NB4 (cell line): ENCODE measurements around a stretch of chr7.

DNA sequence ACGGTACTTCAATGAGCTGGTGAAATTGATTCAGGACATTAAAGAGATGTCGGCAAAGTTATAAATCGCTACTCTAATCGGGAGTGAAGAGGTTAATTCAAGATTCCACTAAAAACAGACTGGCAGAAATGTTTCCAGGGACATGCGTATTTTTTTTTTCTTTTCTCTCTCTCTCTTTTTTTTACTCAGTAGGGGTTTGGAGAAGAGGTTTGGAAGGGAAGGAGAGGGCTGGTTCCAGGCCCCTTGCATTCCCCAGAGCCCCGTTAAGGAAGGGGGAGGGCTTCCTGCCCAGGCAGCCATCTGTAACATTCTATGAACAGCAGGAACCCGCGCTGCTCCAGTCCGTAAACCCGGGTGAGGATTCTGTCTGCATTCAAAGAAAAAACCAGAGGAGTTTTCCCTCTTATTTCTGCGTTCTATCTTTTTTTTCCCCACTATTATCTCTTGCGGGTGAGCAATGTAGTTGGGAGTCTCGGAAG is 152.8 kb upstream of the MEOX2 start:
- RRBS, result no CpG with 5 or more reads among the region's 13 CpGs

- RRBS, result no CpG with 5 or more reads among the region's 3 CpGs
These were observed 292.0 kb downstream of the CRPPA start for GRCh38 chr7:16129217-16129933.

DNA sequence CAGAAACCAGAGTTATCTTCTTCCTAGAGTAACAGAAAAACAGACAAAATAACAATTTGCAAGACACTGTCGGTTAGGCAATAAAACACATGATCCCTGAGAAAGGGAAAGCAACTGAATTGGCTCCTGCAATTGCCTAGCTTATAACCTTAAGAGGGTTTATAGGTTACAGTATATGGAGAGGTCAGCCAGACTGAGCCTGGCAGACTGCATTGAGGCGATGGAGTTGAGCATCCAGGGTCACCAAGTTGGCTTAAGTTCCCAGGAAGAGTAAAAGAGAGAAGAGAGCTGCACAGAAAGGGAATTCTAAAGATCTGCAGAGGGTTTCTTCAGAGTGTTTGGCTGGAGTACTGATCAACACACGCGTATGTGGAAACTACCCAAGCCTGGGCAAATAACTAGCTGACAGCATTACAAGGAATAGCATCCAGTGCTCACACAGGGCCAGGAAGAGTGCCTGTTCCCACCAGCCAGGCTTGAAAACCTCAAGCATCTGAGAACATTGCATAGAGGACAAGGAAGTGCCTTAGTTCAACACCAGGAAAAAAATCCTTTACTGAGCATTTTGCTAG is 11.2 kb downstream of the ANKMY2 start:
- RRBS, result no CpG with 5 or more reads among the region's 4 CpGs

DNA sequence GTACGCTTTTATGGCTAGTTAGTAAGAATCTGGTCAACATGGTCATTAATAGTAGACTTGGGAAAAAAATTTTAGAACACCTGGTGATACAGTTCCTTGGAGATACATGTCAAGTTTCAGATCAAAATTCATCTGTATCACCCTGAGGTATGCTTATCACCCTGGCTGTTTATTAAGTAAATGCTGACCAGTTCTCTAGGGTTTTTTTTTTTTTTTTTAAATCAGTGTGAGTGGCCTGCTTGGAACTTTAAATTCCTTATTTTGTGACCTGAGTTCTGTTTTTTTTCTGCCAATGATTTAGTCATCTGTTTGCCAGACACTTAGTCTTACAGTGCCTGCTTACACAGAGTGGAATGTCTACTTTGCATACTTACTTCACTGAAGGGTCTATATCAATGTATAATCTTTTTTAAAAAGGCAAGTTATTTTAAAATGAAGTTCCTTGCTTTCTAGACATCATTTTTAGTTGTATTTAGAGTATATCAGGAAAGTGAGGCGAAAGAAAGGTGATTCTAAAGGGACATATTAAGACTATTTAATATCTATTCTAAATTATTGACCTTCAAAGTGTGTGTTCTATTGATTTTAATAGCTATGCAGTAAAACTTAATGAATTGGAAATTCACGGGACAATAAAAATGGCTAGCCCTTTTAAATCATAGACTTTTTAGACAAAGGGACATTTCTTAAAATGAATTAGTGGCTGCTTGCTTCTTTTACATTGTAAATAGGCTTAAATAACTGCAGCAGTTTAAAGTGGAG is 2.0 kb downstream of the TSPAN13 start:
- RRBS, result no CpG with 5 or more reads among the region's 3 CpGs

DNA sequence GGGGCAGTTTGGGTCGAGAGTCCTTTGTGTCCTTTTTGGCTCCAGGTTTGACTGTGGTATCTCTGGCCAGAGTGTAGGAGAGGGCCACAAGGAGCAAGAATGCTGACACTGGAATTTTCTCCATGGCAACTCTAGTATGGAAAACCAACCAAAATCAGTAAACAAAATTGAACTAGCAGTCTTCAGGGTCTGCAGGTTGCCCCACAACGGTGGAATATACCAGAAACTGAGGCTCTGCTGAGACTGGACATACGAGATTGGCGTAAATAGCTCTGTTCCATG is 3.2 kb downstream of the AGR2 start:
- RRBS, result no CpG with 5 or more reads among the region's 4 CpGs

- RRBS, result no CpG with 5 or more reads among the region's 2 CpGs
These were observed 34.4 kb upstream of the AGR3 start for GRCh38 chr7:16916068-16916610.

DNA sequence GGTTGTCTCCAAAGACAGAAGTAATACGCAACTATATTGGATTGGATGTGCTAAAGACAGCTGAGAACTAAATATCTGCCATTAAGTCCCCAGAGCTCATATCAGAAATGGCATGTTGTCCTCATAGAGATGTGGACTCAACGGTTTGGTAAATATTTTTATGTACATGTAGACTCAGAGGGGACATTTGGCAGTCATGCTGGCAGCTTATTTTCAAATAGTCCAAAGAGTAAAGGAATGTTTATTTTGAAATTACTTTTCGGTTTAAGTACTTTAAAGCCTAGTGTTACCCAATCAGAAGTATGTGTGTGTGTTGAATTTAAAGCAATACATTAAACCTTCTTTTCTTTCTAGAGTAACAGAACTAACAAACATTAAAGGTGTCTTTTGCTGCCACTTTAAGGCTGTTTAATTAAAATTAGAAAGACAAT is 113.6 kb upstream of the AHR start:
- RRBS, result no CpG with 5 or more reads among the region's 3 CpGs

DNA sequence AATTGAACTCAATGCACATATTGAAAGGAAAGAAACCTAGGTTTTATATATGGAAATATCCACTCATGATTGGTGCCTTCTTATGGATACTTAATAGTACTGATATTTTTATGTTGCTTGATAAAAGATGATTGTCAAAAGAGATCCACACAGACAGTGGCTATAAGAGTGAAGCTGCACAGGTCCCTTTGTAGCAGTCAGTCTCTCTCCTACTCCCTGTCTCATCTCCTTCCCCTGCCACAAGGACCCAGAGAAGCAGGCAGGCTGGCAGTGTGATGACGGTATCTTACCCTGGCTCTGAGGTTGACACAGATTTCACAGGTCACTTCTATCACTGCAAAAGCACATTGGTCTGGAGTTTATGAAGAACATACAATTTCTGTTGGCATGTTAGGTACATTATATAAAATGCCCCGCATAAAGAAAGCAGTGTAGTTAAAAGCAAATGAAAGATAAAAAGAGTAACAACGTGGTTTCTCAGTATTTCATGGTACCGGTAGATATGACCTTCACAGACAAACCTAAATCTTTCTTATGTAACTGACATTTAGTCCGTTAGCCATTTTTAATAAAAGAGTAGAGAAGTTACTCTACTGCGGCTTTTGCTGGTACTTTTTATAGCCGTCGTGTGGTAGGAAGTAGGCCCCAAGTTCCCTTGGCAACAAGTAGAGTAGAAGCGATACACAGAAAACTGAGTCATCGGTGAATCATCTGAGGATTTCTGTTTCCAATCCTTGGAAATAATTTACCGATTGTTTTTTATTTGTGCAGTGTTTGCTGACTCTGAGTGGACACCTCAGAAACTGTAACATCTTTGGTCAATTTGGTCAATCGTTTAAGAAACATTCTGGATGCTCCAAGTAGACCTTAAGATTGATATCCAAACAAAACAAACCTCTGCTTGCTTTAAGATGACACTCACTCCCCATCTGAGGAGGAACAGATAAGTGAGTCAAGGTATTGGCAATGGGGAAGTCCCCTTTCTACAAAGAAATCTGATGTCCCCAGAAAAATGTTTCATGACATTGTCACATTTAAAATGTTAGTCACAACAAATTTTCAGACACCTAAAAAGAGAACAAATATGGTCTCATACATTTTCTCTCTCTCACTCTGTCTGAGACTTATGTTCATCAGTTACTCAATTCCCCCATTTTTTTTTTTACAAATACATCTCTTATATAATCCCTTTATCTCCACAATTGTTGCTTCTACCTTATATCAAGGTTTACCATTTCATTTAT is 64.1 kb upstream of the AHR start:
- RRBS, result no CpG with 5 or more reads among the region's 12 CpGs

DNA sequence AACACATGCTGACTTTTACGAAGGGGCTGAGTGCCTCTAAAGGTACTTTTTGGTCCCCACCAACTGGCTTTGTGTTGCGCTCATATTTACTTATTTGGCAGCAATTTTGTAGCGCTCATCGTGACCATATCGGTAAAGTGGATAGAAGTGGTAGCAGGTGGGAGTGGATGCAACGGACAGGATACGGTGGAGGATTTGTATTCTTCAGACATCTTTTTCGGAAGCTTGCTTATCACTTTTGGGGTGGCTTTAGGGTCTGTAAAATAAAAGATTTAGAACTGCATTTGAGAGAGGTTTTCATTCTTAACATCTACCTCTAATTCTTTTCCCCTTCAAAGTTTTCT is 1.3 kb downstream of the AHR start:
- RRBS, result no CpG with 5 or more reads among the region's 8 CpGs

- RRBS, result no CpG with 5 or more reads among the region's 8 CpGs
These were observed 4.2 kb downstream of the AHR start for GRCh38 chr7:17302586-17303069.

GRCh38 chr7:17921038-17921876 is 19.0 kb downstream of the SNX13 start:
- RRBS, result no CpG with 5 or more reads among the region's 5 CpGs

- RRBS, result no CpG with 5 or more reads among the region's 3 CpGs
These were observed 304.9 kb downstream of the TWIST1 start for GRCh38 chr7:18812532-18812849.

DNA sequence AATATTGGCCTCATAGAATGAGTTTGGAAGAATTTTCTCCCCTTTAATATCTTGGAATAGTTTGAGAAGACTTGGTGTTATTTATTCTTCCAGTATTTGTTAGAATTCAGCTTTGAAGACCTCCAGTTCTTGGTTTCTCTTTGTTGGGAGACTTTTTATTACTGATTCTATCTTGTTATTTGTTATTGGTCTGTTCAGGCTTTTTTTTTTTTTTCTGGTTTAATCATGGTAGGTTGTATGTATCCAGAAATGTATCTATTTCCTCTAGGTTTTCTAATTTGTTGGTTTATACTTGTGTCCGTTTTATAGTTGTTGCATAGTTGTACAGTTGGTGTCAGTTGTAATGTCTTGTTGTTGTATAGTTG is 206.5 kb downstream of the TWIST1 start:
- RRBS, result no CpG with 5 or more reads among the region's 1 CpG

- RRBS, result no CpG with 5 or more reads among the region's 8 CpGs
These were observed 1.8 kb downstream of the TWIST1 start for GRCh38 chr7:19115630-19116131.

- RRBS, result no CpG with 5 or more reads among the region's 4 CpGs
These were observed 10.8 kb downstream of the MACC1 start for GRCh38 chr7:20206232-20207003.

GRCh38 chr7:20220819-20221688 is 3.9 kb upstream of the MACC1 start:
- RRBS, result no CpG with 5 or more reads among the region's 4 CpGs

GRCh38 chr7:20344333-20345113 is 13.8 kb downstream of the ITGB8 start:
- RRBS, result no CpG with 5 or more reads among the region's 7 CpGs

GRCh38 chr7:20361231-20362142 is 30.8 kb downstream of the ITGB8 start:
- RRBS, result no CpG with 5 or more reads among the region's 2 CpGs